Retinal pigment epithelial cell (primary cell): Measurements from ENCODE around the gene CHD2.

DNA sequence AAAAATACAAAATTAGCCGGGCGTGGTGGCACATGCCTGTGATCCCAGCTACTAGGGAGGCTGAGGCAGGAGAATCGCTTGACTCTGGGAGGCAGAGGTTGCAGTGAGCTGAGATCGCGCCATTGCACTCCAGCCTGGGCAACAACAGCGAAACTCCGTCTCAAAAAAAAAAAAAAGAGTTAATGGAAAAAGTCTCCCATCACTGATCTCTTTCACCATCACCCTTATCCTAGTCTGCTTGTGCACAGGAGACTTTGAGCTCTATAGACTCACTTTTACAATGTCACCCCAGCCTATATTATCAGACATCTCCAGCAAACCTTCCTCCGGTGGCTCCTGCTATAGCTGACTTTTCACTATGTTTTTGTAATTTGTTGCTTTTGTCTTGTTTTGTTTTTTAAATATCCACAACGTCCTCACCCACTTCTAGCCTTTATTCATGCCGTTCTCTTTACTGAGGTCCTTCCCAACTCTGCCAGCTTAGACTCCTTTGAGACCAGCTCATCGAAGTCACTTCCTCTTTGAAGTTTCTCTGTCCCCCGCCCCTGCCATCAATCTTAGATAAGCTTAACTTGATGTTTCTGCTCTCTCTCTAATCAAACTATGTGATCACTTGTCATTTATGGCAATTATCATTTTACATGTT lies 82.8 kb upstream of the CHD2 start:
- RRBS = no CpG with 5 or more reads among the region's 12 CpGs

GRCh38 chr15:92821509-92822197 lies 78.5 kb upstream of the CHD2 start:
- RRBS = no CpG with 5 or more reads among the region's 5 CpGs

- RRBS = no CpG with 5 or more reads among the region's 3 CpGs
Observed at GRCh38 chr15:92884777-92885699, 15.1 kb upstream of the CHD2 start.

- RRBS = no CpG with 5 or more reads among the region's 19 CpGs
Observed at GRCh38 chr15:92899824-92900944, at the start of gene CHD2. Gene CHD2 (plus strand): TSS chr15:92900324.

GRCh38 chr15:92904942-92905935 lies 5.1 kb downstream of the CHD2 start:
- RRBS = no CpG with 5 or more reads among the region's 14 CpGs

DNA sequence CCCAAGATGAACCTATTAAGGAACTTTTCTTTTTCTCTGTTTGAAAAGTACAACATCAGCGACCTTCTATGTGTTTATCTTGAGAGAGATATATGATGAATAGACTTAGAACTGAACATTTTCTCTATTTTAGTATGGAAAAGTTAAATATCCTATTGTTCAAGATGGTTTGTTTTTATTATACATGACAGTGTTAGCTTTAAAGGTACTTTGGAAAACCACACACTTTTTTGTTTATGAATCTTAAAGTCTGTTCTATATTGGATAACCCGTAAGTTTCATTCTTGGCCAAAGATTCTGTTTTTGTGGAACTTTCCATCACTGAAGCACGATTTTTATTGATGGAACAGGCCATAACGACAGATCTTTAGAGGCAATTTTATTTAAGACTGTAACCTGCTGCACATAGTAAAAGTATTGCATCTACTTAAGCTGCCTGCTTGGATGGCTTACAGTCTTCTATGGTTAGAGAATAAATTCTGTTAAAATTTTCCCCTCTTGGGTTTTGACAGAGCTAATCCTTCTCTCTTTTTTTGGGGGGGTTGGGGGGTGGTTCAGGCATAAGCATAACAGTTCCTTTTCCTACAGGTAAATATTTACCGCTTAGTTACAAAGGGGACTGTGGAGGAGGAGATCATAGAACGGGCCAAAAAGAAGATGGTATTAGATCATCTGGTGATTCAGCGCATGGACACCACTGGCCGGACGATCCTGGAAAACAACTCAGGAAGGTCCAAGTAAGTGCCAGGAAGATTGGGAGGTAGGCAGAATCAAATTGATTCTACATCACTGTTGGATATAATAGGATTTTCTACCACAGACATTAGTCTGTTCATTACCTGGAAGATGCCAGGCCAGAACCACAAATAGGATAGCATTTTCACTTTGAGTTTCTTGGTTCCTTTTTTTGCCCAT lies 78.7 kb downstream of the CHD2 start:
- RRBS = no CpG with 5 or more reads among the region's 9 CpGs

DNA sequence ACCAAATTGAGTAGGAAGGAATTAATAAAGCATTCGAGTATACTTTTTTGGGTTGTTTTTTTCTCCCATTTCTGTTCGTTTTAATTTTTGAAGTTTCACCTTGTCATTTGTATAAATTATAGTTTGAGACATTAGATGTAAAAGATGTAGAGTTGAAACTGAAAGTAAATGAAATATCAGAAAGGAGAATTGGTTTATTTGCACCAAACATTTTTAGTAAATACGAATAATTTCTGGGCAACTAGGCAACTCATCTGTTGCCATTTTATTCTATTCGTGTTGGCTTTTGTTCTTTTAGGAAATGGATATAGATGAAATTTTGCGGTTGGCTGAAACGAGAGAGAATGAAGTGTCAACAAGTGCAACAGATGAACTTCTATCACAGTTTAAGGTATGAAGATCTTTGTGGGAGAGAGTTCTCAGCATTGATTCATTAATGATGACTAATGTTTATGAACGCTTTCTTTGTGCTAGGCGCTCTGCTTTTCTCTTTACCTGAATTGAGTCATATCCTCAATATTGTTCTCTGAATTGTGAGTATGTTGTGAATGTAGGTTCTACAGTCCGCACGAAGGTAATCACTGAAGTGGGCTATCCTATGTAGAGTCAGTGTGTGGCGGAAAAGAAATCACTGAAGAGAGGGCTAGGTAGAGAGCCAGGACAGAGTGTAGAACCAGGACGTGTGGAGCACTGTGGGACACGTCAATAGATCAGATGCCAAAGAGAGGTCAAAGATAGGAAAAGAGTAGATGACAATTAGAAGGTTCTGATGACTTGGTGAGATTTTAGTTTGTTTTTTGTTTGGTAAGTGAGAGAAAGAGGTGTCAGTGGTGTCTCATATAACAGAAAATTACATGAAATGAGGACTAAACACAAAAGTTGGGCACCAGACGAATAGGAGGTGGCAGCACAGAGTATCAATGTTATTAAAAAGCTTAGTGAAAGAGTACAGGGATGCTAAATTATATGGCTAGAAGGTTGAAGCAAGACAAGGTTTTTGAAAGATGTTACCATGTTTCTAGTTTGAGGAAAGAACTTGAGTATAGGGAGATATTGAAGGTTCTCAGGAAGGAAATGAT lies 81.3 kb downstream of the CHD2 start:
- RRBS = no CpG with 5 or more reads among the region's 14 CpGs

DNA sequence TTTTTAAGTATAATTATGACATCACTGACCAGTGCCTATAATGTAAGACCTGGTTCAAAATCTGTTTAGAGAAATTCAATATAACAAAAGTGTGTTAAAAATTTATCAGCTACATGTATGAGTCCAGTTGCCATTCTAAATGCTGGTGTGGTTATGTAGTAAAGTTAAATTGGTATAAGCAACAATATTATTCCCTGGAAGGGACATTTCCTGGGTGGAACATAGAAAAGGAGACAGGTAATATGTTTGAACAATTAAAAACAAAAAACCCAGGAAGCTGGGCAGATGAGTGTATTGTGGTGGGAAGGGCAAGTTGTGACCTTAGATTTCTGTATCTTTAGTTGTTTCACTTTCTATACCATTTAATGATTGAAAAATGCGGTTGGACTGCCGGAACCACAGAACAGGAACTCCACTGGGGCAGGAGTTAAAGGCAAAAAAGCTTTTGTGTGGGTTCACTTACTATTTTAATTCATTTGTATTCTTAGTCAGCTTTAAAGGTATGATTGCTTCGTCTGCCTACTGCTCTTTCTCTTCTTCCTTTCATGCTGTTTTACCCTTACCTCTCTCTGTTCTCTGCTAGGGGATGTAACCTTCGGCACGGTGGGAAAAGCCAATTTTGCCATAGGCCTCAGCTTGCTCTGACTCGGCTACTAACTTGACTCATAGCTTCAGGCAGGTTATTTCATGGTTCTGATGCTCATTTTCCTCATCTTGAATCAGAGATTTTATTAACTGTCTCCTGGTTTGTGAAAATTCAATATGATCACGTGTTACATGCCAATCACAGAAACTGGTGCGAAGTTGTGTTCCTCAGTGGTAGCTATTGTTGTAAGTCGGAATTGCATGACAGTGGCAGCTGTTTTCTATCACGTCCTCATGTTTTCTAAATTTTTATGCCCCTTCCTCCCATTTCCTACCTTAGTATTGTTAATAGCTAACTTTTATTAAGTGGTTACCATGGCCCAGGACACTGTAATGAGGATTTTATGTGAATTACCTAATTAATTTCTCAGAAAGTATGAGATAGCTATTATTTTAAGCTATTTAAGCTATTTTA lies 1.6 kb upstream of the MCTP2 start:
- RRBS = no CpG with 5 or more reads among the region's 10 CpGs

- RRBS = no CpG with 5 or more reads among the region's 5 CpGs
Observed at GRCh38 chr15:94287597-94288187, 56.3 kb downstream of the MCTP2 start.

- RRBS = no CpG with 5 or more reads among the region's 2 CpGs
Observed at GRCh38 chr15:94965197-94965642, 733.9 kb downstream of the MCTP2 start.

DNA sequence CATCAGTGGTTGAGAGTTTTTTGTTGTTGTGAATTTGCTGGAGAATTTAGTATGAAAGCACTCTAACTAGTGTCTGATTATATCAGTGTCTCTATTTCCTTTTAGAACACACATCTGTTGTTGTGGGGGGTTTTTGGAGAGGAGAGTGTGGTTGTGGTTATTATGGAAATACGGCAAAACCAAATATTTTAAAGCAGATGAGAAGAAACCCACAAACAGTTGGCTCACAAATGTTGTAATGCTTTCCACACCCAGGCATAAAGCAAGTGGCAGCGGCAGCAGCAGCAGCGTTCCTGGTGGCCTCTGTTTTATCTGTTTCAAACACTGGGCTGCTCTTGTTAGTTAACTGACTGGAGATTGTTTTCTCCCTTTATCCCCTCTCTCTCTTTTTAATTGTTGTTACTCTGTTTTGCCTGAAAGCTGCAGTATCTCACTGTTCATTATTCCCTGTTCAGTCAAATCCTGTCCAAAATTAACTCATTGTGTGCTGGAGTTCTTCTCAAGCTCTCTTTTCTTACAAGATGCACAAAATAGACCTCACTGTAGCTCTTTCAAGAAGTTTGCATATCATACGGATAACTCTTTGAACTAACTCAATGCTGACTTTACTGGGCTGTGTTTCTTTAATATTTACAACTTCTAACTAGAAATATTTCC lies 1045.5 kb upstream of the NR2F2 start:
- RRBS = no CpG with 5 or more reads among the region's 4 CpGs

- RRBS = no CpG with 5 or more reads among the region's 7 CpGs
Observed at GRCh38 chr15:95440626-95441326, 889.7 kb upstream of the NR2F2 start.

GRCh38 chr15:95442027-95442433 lies 888.5 kb upstream of the NR2F2 start:
- RRBS = no CpG with 5 or more reads among the region's 5 CpGs

GRCh38 chr15:95458606-95459226 lies 871.8 kb upstream of the NR2F2 start:
- RRBS = no CpG with 5 or more reads among the region's 4 CpGs

DNA sequence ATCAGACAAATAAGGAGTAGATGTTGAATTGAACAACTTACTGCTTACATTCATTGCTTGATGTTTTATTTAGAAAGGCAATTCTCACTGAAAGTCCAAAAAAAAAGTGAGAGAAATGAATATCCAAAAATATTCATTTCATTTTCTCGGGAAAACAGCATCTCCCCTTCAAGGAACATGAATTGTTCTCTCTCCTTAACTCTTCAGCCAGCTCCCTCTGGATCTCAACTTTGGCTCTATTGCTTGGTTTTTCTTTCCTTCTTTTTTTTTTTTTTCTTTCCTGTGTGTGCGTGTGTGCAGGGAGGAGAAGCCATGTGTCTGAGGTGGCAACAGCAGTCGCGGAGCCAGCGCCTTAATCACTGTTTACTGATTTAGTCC lies 835.7 kb upstream of the NR2F2 start:
- RRBS = no CpG with 5 or more reads among the region's 5 CpGs

DNA sequence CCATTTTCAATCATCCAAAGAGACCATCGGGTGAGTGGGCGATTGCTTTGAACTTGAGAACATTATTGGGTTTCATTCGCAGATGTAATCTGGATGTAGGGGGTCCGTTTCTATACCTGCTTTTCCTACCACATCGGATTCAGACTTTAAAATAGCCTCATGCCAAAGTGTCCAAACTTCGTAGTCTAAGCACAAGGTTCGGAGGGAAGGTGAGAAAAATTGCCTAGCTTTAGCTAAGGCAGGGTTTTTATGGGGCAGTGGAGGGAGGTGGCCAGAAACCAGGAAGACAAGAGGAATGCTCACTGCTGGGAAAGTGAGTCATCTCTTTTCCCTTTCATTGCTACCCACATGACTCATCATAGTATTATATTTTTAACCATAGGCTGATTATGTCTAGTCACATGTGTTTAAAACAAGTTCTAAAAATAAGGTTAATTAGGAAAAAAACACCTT lies 773.1 kb upstream of the NR2F2 start:
- RRBS = no CpG with 5 or more reads among the region's 7 CpGs

DNA sequence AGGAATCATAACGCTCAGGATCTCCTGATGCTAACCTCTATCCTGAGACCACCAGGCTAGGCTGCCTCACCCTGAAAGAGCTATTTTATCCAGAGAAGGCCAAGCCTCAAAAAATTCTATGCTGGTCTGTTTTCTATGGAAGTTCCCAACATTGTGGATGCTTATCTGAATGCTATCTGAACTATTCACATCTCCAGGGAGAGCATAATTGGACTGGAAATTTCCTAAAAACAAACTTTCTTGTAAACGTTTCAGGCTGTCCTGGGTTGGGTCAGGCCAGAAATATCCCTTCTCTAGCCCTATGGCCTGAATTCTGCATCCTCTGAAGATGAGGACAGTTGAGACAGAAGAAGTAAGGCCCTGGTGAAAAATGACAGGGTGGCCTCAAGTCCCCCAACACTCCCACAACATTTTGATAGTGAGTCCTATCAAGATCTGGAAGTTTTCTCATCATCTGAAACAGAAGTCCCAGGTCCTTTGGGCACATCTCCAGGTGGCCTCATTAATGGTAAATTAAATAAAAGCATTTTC lies 706.4 kb upstream of the NR2F2 start:
- RRBS = no CpG with 5 or more reads among the region's 2 CpGs

DNA sequence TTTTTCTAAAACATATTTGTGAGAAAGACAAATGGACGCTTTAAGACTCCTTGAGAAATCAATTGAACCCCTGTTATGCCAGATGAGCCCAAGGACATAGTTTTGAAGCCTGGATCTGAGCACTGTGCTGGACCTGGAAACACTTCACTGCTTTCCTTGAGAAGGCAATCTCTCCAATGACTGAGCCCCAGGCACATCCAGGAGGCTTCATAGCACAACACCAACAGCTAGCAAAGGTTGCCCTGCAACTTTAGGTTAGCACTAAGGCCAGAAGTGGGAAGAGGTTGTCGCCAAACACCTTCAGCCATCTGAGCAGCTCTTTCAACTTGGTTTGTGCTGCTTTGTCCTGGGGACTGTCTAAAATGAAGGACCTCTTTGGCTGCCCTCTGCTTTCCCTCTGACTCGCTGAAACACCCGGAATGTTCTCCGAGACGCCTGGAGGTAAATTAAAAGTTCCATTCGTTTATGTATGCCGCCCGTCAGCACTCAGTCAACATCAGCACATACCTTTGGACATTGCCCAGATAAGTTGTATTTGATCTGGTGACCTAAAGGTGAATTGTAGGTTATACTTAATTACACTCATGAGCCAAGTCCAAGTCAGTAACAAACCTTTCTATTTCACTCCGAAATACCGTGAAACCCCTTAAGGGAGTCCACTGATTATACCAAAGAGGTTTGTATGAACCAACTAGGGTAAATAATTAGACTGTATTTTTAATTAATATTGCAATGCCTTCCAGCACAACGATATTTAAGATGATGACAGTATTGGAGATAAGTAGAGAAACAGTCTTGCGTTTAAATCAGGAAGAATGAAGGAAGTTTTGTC lies 121.2 kb upstream of the NR2F2 start:
- RRBS = no CpG with 5 or more reads among the region's 13 CpGs

- RRBS = no CpG with 5 or more reads among the region's 3 CpGs
Observed at GRCh38 chr15:96327454-96327829, 3.1 kb upstream of the NR2F2 start.

DNA sequence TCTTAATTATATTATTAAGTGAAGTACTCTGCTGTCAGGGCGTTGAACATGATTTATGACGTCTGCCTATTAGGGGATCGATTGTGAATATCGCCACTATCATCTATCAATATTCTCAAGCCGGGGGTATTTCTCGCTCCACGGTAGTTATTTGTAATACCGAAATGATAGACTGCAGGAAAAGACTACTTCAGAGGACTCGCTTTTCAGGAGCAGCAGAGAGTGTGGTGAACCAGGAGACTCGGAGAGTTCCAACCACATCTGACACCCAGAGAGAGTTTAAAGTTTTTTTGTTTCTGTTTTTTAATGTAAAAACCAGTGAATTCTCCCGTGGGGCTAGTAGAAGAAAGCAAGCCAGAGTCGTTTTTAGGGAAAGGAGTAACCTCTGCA lies 20.7 kb downstream of the NR2F2 start:
- RRBS = no CpG with 5 or more reads among the region's 12 CpGs